Glomerular endothelial cell (primary cell): ENCODE results near the genes SHANK1, KLK4, KLK13, ETFB and SIGLEC12.

GRCh38 chr19:50607695-50608612, 31.7 kb downstream of the SYT3 start:
- RAMPAGE, long total RNA = no peak

GRCh38 chr19:50657682-50658837, 8.8 kb downstream of the C19orf81 start:
- RAMPAGE, long total RNA = no peak

- RAMPAGE, long total RNA = no peak
Measured at GRCh38 chr19:50719547-50719929, at the start of gene SHANK1. Gene SHANK1 (minus strand): TSS chr19:50719802.

GRCh38 chr19:50728308-50728853, 5.2 kb downstream of the CLEC11A start:
- RAMPAGE, long total RNA = no peak

DNA sequence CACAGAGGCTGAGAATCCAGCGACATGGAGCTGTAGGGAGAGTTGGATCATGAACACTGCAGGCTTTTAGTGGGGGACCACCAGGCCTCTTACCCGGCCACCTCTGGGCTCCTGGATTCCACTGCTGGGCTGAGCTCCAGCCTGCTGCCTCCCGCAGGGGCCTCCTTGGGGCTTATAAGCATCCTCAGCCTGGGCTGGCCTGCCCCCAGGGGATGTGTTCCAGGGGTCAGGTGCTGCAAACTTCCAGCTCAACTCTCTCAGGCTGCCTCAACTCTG, at the start of gene KLK4:
Gene KLK4, minus strand, starts transcription at position 150 of the 276 bp plus-strand sequence.
- RAMPAGE, long total RNA = no peak

- RAMPAGE, long total RNA = no peak
Measured at GRCh38 chr19:50911955-50912407, 786 bp upstream of the KLK4 start.

GRCh38 chr19:50948629-50949112, 4.2 kb downstream of the KLK5 start:
- RAMPAGE, long total RNA = no peak

- RAMPAGE, long total RNA = no peak
Measured at GRCh38 chr19:51064722-51065310, at the start of gene KLK13. Gene KLK13 (minus strand): TSS chr19:51065092.

- RAMPAGE, long total RNA = no peak
Measured at GRCh38 chr19:51138417-51139001, 3.6 kb upstream of the SIGLEC7 start.

DNA sequence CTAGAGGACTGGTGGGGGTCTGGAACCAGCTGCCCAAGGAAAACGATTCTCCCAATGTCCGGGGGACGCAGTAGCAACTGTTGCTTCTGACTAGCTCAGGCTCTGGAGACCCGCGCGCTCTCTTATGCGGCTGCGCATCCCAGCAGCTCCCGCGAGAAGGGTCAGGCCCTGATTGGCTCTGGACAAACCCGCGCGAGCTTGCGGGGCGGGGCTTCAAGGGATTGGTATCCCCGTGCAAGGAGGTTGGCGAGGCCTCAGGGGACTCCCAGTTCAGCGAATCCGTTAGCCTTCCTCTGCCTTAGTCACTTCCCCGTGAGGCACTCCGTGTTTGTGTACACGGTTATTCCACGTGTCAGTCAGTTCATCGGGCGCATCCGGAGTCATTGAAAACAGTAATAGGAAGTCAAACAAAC, 20.2 kb downstream of the SIGLECL1 start:
- RAMPAGE, long total RNA = no peak

DNA sequence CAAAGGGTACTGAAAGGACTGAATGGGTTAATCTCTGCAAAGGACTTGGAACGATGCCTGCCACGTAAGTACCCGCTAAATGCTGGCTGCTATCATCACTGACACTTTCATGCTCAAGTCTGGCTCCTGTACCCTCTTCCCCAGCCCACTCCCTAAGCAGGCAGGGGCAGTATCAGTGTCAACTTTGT, 1.1 kb downstream of the ETFB start:
- RAMPAGE, long total RNA = no peak

DNA sequence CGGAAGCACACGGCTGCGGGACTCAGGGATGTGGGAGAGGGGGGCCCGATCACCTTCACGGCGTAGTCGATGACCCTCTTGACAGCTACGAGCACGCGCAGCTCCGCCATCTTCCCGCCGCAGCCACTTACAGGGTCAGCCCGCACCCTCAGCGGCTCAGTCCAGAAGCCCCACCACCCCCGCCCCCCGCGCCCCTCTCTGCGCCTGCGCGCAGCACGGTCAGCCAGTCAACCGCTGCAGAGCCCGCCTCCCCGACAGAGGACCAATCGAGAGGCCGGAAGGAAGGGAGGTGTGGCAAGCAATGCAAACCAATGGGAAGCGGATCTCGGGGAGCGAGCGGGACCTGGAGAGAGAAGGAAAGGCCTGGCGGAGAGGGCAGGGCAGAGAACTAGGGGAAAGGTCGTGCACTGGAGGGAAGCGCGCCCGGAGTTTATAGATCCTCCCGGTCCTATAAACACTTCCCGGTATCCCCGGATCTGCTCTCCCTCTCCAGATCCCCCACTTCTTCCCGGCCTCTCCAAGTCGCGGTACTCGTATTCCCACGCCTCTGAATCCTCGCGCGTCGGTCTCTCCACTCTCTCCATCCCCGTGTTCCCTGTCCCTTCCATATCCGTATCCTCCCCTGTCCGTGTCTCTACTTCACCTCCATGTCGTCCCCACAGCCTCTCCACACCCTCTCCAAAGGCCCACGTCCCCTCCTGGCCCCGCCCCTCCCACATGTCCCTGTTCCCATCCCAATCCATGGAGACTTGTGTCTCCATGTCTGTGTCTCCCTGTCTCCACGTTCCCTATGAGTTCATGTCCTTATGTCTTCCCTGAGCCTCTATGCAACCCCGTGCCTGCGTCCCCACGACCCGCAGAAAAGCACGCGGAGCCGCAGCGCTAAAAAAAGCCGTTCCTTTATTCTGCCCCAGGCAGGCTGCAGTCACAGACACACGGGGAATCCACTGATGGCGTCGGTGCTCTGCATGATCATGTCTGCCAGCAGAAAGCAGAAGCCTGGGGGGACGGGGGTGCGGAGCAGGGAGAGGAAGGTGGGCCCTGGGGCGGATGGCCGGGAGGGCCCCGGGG, at the start of gene ETFB:
Gene ETFB, minus strand, starts transcription at position 172 of the 1,071 bp plus-strand sequence.
- RAMPAGE, long total RNA = start-site peak on the minus strand centred at position 155 of the sequence, 53 bp wide, 634 and 437 reads in 2 replicates

DNA sequence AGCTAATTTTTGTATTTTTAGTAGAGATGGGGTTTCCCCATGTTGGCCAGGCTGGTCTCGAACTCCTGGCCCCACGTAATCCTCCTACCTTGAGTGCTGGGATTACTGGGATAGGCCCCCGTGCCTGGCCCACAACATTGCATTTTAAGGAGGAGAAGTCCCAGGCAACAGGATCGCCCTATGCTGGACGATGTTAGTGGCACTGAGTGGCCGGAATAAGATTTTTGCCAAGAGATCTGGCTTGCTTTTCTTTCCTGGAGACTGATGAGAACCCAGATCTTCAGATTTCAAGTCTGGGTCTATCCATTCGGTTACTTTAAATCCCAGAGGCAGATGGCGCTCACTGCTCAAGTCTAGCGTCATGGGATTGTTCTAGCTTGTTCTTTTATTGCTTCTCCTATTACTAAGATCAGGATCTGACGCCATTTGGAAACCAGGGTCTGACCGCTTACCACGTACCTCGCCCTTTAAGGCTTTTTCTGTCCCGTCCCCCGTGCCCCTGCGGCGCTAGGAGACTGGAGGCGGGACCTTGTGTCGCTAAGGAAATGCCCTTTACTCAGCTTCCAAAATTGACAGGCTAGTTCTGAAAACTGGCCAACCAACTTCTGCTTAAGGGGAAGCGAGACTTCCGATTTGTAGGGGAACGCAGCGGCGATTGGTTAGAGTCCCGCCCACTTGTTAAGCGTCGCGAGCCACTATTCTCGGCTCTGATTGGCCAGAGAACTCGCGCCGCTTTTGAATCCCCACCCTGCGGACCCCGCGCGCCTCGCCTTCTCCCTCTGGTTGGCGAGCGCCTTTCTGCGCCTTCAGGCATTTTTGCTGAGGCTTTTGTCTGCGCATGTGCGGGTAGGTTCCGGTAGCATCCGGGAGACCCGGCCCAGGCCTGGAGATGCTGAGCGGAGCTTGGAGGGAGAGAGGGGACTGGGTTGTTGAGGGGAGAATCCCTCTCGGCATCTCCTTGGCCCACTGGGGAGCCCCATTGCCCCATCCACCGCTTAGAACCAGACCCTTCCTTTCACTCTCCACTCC, 3.7 kb upstream of the C19orf84 start:
- RAMPAGE, long total RNA = no peak

DNA sequence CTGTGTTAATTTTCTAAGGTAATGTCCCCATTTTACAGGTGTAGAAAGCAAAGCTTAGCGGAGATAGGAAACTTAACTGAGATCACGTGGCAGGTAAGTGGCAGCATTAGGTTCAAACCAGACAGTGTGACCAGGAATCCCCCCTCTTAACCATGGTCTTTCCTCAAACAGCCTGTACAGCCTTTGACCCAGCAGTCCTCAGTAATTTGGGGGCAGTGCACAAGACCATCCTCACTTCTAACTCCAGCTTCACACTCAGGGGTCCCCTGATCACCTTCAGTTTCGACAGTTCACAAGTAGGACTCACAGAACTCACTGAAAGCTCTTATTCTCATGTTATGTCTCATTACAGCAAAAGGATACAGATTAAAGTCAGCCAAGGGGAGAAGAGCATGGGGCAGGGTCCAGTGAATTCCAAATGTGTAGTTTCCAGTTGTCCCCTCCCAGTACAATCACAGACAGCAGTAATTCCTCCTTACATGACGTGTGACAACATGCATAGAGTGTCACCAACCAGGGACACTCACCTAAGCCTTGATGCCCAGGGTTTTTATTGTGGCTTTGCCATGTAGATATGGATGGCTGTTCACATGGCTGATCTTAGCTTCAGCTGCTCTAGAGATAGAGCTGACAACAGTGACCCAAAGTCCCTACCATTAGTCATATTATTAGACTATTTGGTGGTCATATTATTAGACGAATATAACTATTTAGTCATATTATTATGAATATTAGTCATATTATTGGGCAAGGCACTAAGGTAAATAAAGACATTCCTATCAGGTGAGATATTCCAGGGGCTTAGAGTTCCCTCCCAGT, 16.5 kb upstream of the SIGLEC8 start:
- RAMPAGE, long total RNA = no peak

- RAMPAGE, long total RNA = no peak
Measured at GRCh38 chr19:51501452-51501980, at the start of gene SIGLEC12. Gene SIGLEC12 (minus strand): TSS chr19:51501800.

DNA sequence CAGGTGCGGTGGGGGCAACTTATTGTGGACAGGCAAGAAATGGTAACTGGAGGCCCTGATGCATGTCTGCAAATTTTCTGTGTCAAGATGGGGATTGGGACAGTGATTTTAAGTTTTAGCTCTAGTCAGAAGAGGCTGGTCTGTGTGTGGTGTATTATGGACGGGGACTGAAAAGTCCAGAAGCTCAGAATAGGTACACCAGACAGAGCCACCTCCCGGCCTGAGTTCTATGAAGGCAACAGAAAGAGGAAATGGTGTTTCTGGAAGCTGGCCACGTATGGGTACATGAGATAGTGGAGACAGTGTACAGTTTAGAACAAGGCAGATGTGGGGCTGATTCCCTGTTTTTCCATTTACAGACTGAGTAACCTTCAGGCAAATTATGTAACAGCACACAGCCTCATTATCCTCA, 1.3 kb downstream of the ZNF175 start:
- RAMPAGE, long total RNA = no peak

DNA sequence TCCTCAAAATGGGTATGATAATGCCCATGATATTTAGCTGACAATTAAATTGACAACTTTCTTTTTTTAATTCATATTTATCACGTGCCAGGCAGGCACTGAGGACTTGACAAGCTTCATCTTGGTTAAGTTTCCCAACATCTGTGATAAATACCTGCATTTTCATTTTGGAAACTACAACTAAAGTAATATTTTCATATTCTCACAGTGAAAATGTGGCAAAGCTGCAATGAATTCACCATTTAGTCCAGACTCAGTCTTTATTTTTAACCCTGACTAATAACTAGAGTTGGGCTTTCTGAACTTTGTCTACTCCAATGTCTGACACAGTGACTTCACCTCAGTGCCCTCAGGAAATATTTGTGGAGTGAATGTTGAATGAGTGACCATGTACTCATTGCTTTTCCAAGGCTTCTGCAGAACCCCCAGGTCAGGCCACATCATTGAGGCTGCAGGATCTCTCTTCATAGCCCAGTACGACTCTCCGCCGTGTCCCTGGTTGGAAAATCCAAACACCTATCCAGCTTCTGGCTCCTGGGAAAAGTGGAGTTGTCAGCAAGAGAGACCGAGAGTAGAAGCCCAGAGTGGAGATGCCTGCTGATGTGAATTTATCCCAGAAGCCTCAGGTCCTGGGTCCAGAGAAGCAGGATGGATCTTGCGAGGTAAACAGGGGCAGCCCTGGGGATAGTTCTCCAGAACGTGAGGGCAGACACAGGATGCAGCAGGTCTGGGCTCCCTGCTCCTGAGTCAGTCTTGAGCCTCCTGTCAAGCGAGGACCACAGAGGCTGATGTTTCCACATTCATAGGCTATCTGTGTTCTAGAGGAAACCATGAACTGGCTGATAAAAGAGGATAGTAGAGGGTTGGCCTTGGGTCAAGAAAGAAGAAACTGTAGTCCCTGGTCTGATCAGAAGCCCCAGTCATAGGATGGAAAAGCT, 1.9 kb downstream of the ZNF175 start:
- RAMPAGE, long total RNA = no peak

- RAMPAGE, long total RNA = no peak
Measured at GRCh38 chr19:51645377-51646024, 1.1 kb downstream of the SIGLEC14 start.

DNA sequence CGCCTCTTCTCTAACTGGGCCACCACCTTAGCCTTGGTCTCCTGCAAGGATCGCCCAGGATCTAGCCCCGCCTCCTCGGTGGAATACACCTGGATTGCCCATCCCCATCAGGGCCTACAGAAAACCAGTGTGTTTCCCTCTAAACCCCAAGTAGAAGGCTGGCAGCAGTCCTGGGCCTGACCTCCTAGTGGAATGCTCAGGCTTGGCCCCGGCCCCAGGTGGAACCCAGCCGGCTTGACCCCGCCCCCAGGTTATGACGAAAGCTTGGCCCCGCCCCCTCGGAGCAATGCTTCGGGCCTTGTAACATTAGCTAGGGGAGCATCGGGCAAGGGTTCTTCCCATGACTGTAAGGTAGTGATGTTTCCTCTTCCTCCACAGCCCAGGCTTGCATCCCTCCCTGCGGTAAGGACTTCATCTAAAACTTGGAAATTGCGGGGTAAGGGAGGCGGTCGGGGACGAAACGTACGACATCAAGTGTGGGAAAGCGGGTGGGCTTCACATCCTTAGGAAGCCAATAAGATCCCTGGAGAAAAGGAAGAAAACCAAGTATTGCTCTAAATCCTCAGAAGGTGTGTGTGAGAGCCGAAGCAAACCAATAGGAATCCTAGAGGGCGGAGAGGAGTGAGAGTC, 9.2 kb downstream of the SPACA6 start:
- RAMPAGE, long total RNA = no peak

DNA sequence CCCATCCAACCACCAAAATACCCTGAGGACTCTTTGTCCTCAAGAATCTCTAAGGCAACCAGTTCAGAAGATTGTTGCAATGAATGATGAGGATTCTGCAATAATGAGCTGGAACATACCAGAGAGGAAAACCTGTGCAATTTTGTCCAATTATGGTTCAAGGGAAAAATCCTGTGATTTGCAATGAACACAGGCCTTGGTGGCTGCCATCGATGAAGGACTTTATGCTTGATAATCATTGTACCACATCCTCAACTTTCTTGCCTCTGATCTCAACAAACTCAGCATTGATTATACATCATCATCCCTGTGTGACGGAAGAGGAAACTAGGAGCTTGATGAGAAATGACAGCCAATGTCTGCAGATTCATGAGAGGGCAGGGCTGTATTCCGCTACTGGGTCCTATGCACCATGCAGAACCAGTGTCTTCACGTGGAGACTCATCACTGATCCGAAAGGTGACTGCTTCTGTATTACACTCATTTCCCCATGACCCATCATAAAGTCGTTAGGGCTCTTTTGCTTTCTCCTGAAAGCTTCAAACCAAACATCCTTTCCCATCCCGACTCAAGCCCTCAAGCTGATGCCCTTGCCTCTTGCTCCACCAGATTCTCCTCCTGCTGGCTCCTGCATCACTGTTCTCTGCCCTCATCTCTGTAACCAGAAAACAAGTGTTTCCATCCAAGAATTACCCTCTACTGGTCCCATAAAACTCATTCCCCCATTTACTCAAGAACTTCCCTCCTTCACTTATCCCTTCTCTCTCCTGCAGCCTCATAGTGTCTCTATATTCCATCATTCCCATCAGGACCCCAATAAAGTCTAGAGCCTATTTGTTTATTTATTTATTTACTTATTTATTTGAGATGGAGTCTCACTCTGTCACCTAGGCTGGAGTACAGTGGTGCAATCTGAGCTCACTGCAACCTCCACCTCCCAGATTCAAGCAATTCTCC, 863 bp downstream of the FPR1 start:
- RAMPAGE, long total RNA = no peak